ENCODE results near the gene SUPT16H.

GRCh38 chr14:21308889-21309533, 29.1 kb downstream of the RPGRIP1 start:
- PRO-cap = bidirectional peak, plus-strand start at chr14:21308985, minus-strand start at chr14:21308776
CAGE:
- cytosol, long polyA minus RNA = no peak
- cytosol, long polyA plus RNA = no peak
- long polyA plus RNA = no peak
- nucleus, long polyA minus RNA = no peak
- nucleus, long polyA plus RNA = no peak

DNA sequence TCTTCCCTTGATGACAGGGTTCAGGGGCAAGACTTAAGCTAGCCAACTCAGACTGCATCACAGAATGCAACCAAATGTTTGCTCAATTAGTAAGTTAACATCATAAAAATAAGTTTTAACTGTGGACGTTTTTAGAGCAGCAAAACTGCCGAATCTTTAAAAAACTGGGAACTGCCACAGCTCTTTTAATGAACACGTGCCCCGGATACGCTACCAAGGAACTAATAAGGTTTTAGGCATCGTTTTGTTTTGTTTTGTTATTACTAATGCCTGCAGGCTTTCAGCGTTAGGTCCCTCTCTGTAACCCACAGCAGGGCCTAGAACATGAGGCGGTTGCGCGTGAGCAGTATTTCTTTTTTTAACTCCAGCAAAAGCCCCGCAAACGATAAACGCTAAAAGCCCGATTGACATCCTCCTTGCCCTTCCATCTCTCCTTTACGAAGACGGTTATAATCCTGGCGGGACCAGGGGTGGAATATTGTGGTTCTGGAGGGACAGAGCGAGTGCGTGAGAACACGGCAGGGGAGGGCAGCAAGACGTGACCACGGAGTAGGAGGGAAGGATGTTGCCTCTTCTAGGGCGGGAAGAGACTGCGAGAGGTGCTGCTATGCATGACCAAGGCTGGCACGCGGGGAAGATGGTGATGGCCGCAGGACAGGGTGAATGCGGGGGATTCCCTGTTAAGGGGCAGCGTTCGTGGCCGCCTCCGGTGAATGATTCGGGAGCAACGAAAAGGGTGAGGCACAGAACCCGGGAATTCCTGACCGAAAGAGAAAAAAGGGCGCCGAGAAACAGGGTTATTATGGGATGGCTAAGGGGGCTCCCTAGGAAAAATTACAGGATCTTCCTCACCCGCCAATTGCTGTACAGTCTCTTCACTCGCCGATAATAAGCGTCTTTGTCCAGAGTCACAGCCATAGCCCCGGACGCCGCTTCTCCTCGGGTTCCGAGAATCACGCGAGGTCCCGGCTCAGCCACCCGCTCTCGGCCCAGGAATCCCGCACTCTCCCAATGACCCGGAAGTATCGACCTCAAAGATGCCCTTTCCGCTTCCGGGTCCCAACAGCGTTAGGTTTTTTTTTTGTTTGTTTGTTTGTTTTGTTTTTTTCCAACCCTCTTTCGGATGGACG, at the start of gene SUPT16H:
SUPT16H (minus strand) TSS at position 1,010 of the 1,130 bp plus-strand sequence.
- PRO-cap = unidirectional peak, plus-strand start at position 260 of the sequence; bidirectional peak, plus-strand start at position 612 of the sequence, minus-strand start at position 538 of the sequence; bidirectional peak, plus-strand start at position 712 of the sequence, minus-strand start at position 715 of the sequence; bidirectional peak, plus-strand start outside the sequence, minus-strand start at position 1,010 of the sequence
CAGE:
- cytosol, long polyA minus RNA = start-site peak on the minus strand centred at position 982 of the sequence, 51 bp wide, 605 reads
- cytosol, long polyA plus RNA = start-site peak on the minus strand centred at position 971 of the sequence, 71 bp wide, 458 and 846 reads in 2 replicates
- long polyA plus RNA = start-site peak on the minus strand centred at position 976 of the sequence, 75 bp wide, 2,636 and 2,534 reads in 2 replicates
- nucleus, long polyA minus RNA = start-site peak on the minus strand centred at position 971 of the sequence, 64 bp wide, 886 reads
- nucleus, long polyA plus RNA = start-site peak on the minus strand centred at position 986 of the sequence, 95 bp wide, 1,185 and 1,541 reads in 2 replicates

GRCh38 chr14:21391961-21392528, 8.2 kb upstream of the SUPT16H start:
- PRO-cap = no peak
CAGE:
- cytosol, long polyA minus RNA = no peak
- cytosol, long polyA plus RNA = no peak
- long polyA plus RNA = no peak
- nucleus, long polyA minus RNA = no peak
- nucleus, long polyA plus RNA = no peak

DNA sequence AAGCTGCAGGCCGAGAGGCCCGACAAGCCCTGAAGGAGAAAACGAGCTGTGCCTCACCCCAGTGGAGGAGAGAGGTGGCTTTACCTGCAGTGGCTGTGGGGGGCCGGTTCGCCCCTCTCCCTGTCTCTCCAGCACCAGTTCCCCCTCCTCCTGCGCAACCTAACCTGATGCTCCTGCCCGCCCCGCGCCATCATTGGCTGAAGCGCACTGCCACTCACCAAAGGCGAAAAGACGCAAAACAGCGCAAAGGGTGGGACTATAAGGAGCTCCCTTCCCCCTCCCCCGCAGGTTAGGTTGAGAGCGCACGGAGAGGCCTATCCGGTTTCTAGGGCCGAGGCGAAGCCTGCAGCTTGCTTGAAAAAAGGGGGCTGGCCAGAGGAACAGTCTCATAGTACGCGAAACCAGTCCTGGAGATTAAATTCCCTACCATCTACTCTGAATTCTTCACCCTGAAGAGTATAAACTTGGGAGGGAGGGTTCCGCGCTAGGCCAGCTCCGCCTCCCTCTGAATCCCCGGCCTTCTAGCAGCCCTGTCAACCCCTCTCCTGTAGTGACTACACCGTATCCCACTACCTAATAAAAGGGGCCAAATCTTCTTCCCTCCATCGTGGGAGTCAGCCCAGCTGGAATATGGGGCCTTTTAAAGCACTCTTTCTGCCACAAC, 18.7 kb downstream of the CHD8 start:
- PRO-cap = bidirectional peak, plus-strand start at position 321 of the sequence, minus-strand start at position 133 of the sequence
CAGE:
- cytosol, long polyA minus RNA = no peak
- cytosol, long polyA plus RNA = no peak
- long polyA plus RNA = no peak
- nucleus, long polyA minus RNA = start-site peak on the minus strand centred at position 134 of the sequence, 86 bp wide, 528 reads
- nucleus, long polyA plus RNA = no peak

GRCh38 chr14:21525406-21526105, 590 bp downstream of the SALL2 start:
- PRO-cap = no peak
CAGE:
- cytosol, long polyA minus RNA = no peak
- cytosol, long polyA plus RNA = no peak
- long polyA plus RNA = no peak
- nucleus, long polyA minus RNA = no peak
- nucleus, long polyA plus RNA = no peak

GRCh38 chr14:21735885-21736309, 62.3 kb upstream of the OR4E1 start:
- PRO-cap = no peak
CAGE:
- cytosol, long polyA minus RNA = no peak
- cytosol, long polyA plus RNA = no peak
- long polyA plus RNA = no peak
- nucleus, long polyA minus RNA = no peak
- nucleus, long polyA plus RNA = no peak

DNA sequence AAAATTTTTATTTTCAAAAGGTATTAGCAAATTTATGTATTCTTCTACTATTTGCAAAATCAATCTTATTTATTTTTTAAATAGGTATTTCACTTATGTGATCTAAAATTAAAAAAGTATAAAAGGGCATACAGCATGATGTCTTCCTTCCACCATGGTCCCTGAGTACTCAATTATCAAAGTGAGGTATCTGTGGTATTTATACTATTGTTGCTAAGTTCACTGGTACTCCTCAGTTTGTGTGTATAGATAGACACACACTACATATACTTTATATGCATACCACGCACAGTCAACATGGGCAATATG, 63.4 kb upstream of the OR4E1 start:
- PRO-cap = no peak
CAGE:
- cytosol, long polyA minus RNA = no peak
- cytosol, long polyA plus RNA = no peak
- long polyA plus RNA = no peak
- nucleus, long polyA minus RNA = no peak
- nucleus, long polyA plus RNA = no peak

DNA sequence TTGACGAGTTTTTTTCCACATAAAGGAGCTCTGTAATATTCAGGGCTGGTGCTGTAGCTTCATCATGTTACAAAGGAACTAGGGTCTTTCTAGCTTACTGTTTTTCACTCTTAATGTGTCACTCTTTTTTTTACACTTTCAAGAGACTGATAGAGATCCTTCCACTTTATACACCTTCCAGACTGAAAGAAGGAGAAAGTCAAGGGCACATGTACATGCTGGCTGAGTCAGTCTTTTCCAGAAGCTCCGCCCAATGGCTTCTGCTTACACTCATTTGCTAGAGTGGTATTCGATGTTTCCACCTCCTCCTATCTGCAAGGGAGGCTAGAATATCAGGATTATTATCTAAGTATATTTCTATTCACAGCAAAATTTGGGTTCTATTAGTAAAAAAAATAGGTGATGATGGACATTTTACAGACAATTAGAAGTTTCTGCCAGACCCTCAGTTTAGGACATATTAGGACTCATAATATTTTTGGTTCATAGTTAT, 325.8 kb upstream of the OR4E1 start:
- PRO-cap = no peak
CAGE:
- cytosol, long polyA minus RNA = no peak
- cytosol, long polyA plus RNA = no peak
- long polyA plus RNA = no peak
- nucleus, long polyA minus RNA = no peak
- nucleus, long polyA plus RNA = no peak

- PRO-cap = no peak
CAGE:
- cytosol, long polyA minus RNA = no peak
- cytosol, long polyA plus RNA = no peak
- long polyA plus RNA = no peak
- nucleus, long polyA minus RNA = no peak
- nucleus, long polyA plus RNA = no peak
Measured at GRCh38 chr14:22113442-22113909, 439.9 kb upstream of the OR4E1 start.

GRCh38 chr14:22158962-22159661, 429.9 kb downstream of the DAD1 start:
- PRO-cap = no peak
CAGE:
- cytosol, long polyA minus RNA = no peak
- cytosol, long polyA plus RNA = no peak
- long polyA plus RNA = no peak
- nucleus, long polyA minus RNA = no peak
- nucleus, long polyA plus RNA = no peak

GRCh38 chr14:22226490-22226839, 362.6 kb downstream of the DAD1 start:
- PRO-cap = no peak
CAGE:
- cytosol, long polyA minus RNA = no peak
- cytosol, long polyA plus RNA = no peak
- long polyA plus RNA = no peak
- nucleus, long polyA minus RNA = no peak
- nucleus, long polyA plus RNA = no peak

DNA sequence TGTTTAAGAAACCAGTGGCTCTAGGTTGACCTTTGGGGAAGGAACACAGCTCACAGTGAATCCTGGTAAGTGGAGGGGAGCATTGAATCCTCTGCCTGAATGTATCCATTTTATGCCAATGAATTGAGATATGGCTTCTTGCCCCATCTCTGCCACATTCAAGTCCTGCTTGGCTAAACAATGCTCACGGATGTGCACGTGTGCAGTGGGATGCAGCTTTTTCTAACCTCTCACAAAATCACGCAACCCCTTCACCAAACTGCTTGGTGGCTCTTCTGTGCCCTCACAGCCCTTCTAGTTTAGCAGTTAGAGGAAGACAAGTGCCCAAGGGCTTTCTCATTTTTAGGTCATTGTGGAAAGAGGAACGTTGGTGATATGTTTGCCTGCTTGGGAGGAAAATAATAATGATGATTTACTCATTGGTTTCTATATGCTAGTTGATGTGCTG, 111.3 kb downstream of the DAD1 start:
- PRO-cap = no peak
CAGE:
- cytosol, long polyA minus RNA = no peak
- cytosol, long polyA plus RNA = no peak
- long polyA plus RNA = no peak
- nucleus, long polyA minus RNA = no peak
- nucleus, long polyA plus RNA = no peak

DNA sequence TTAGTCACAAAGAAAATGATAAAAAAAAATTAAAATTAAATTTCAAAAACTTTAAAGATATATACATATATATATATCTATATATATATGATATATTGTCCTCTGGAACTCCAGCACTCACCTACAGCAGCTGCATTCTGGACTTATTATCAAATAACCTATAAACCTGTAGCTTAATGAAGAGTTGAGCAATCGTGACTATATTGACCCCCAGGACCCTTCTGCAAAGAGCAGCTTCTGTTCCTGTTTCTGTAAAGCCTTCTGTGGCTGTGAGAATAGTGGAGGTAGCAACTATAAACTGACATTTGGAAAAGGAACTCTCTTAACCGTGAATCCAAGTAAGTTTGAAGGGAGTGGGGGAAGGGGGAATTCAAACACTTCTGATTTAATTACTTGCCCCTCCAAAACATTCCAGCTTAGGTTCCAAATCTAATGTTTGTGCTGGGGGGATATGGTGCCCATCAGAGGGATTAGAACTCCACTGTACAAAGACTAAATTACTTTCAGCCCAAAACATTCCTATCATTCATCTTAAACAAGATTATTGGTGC, 106.2 kb downstream of the DAD1 start:
- PRO-cap = no peak
CAGE:
- cytosol, long polyA minus RNA = no peak
- cytosol, long polyA plus RNA = no peak
- long polyA plus RNA = no peak
- nucleus, long polyA minus RNA = no peak
- nucleus, long polyA plus RNA = no peak

GRCh38 chr14:22489116-22489694, 99.8 kb downstream of the DAD1 start:
- PRO-cap = no peak
CAGE:
- cytosol, long polyA minus RNA = no peak
- cytosol, long polyA plus RNA = no peak
- long polyA plus RNA = no peak
- nucleus, long polyA minus RNA = no peak
- nucleus, long polyA plus RNA = no peak

DNA sequence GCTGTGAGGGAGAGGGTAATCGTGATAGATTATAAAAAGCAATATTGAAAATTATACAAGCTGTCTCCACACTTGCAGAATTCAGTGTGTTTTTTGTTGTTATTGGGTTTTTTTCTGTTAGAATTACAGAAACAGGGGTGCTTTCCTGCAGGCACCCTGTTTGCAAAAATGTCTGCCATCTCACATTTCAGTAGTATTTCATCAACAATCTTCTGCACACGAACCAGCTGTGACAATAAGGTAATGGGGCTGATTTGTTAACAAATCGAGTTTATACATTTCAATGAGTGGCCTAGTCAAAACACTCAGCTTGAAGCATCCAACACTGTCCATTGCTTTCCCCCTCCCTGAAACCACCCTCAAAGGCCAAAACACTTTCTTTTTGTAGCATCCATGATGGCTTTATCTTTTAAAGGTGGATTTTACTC, 90.2 kb downstream of the DAD1 start:
- PRO-cap = no peak
CAGE:
- cytosol, long polyA minus RNA = no peak
- cytosol, long polyA plus RNA = no peak
- long polyA plus RNA = no peak
- nucleus, long polyA minus RNA = no peak
- nucleus, long polyA plus RNA = no peak

- PRO-cap = no peak
CAGE:
- cytosol, long polyA minus RNA = no peak
- cytosol, long polyA plus RNA = no peak
- long polyA plus RNA = no peak
- nucleus, long polyA minus RNA = no peak
- nucleus, long polyA plus RNA = no peak
Measured at GRCh38 chr14:22500782-22501430, 88.1 kb downstream of the DAD1 start.

DNA sequence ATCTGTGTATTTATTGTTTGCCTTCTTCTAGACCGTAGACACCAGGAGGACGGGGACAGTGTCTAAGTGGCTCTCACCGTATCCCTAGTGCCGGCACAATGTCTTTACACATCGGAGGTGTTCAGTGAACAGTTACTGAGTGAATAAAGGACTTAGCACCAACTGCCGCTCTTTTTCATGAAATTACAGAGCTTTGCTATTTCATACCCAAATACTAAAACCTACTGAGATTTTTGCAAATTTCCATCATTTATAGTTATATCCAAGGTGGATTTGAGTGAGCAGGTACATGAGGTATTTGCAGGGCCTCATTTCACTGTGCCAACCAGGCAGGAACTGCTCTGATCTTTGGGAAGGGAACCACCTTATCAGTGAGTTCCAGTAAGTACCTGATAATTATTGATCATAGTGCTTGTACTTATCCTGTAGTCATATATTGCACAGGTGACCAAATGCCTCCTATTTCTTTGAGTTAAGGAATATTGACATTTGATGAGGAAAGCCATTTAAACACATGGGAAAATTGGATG, 59.7 kb downstream of the DAD1 start:
- PRO-cap = no peak
CAGE:
- cytosol, long polyA minus RNA = no peak
- cytosol, long polyA plus RNA = no peak
- long polyA plus RNA = no peak
- nucleus, long polyA minus RNA = no peak
- nucleus, long polyA plus RNA = no peak

- PRO-cap = bidirectional peak, plus-strand start at chr14:22557397, minus-strand start at chr14:22557318
CAGE:
- cytosol, long polyA minus RNA = no peak
- cytosol, long polyA plus RNA = no peak
- long polyA plus RNA = no peak
- nucleus, long polyA minus RNA = no peak
- nucleus, long polyA plus RNA = no peak
Measured at GRCh38 chr14:22556900-22557713, 31.9 kb downstream of the DAD1 start.

DNA sequence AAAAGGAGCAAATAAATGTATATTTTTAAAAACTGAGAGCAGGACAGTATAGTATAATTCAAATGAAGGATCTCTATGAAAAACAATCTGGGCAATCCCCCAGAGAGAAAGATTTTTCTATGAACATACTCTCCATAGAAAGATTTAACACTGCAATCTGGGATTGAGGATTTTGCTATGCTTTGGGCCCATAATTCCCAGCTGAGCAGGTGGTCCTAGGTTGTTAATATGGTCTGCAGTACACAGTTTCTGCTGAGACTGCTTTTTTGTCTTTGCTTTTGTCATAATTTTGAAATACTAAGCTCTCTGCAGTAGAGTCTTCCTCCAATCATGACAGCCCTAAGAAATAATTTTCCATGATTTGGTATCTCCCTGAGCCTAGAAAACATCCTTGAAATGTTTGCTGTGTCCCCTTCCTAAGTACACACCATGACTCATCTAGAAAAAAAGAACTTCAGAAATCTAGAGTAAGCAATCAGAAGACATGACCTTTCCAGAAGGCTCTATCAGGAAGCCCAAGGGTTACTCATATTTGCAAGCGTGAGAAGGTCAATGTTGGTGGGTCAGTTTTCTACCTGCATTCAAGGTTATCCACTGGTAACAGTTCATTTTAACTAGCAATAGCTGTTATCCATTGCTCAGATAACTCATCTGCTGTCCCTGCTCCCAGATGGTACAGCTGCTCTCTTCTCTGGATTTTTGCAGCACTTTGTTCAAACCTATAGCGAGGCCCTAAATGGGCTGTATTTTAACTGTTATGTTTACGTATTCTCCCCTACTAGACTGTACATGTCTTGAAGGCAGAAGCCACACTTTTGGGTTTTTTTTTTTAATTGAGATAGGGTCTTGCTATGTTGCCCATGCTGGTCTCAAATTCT, 16.4 kb downstream of the DAD1 start:
- PRO-cap = no peak
CAGE:
- cytosol, long polyA minus RNA = no peak
- cytosol, long polyA plus RNA = no peak
- long polyA plus RNA = no peak
- nucleus, long polyA minus RNA = no peak
- nucleus, long polyA plus RNA = no peak

- PRO-cap = bidirectional peak, plus-strand start at chr14:22589501, minus-strand start at chr14:22589215; bidirectional peak, plus-strand start at chr14:22589944, minus-strand start at chr14:22589838
CAGE:
- cytosol, long polyA minus RNA = no peak
- cytosol, long polyA plus RNA = no peak
- long polyA plus RNA = no peak
- nucleus, long polyA minus RNA = no peak
- nucleus, long polyA plus RNA = no peak
Measured at GRCh38 chr14:22589456-22590141, 575 bp upstream of the DAD1 start.